SEM (cell line): ENCODE data around the genes SHMT1, GRAPL, EPN2 and B9D1.

DNA sequence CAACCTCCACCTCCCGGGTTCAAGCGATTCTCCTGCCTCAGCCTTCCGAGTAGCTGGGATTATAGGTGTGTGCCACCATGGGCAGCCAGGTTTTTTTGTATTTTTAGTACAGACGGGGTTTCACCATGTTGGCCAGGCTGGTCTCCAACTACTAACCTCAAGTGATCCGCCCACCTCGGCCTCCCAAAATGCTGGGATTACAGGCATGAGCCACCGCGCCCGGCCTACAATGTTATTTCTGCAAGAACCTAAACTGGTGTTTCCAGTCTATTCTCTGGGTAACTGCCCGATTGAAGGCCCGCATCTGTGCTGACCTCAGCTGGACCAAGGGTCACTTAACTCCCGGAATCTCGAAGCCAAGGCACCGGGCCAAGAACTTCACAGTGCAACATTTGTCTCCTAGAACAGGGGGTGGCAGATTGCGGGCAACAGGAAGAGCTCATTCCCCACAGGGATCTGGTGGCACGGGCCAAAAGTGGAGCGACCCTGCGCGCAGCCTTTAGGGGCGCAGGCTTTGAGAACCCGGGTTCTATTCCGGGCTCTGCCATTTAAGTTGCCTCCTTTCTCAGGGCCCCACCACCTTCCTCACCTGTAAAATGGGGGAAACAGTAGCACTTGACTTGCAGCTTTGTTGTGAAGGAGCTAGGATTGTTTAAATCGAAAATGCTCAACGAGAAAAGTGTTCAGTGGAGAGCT is 803 bp downstream of the SHMT1 start:
- PRO-cap = no peak

DNA sequence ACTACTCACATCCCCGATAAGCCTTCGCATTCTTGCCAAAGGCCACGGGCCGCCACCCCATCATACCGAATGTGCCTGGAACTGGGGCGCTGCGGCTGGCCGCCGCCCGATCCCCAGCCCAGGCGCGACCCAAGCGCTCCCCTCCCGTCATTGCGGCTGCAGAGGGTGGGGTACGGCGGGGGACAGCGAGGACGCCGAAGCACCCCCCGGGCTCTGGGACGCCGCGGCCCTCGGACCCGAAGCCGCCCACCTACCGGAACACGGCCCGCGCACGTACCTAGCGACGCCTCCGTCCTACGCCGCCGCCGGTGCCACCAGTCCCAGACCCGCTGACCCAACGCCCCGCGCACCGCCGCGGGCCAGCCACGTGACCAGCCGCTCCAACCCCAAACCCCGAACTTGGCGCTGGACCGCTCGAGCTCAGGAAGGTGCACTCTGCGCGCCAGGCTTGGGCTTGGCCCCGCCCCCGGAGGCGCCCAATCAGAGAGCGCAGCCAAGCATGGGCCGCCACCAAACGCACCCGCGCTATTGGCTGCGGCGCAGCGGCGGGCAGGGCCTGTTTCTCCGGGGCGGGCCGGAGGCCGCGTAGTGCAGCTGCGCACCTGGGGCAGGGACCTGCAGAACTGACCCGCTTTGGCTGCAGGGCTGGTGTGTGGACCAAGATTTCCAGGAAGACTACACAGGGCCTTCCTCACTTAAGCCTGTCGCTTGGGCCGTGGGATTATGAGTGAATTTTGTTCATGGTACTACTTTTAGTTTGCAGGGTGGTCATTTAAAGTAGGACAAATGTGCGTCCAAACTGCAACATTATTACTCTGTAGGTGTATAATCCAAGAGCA is at the start of gene SHMT1:
SHMT1 (minus strand) TSS at position 456 of the 839 bp plus-strand sequence.
- PRO-cap = bidirectional peak, plus-strand start at position 568 of the sequence, minus-strand start at position 401 of the sequence

DNA sequence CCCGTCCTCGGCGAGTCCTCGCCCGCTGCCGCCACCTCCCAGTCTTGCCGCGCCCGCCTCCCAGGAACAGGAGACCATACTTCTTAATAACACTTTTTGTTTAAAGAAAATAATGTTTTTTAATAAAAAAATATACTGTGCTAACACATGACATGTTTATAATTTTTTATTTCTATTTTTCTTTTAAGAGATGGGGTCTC is 9.1 kb downstream of the FOXO3B start:
- PRO-cap = no peak

DNA sequence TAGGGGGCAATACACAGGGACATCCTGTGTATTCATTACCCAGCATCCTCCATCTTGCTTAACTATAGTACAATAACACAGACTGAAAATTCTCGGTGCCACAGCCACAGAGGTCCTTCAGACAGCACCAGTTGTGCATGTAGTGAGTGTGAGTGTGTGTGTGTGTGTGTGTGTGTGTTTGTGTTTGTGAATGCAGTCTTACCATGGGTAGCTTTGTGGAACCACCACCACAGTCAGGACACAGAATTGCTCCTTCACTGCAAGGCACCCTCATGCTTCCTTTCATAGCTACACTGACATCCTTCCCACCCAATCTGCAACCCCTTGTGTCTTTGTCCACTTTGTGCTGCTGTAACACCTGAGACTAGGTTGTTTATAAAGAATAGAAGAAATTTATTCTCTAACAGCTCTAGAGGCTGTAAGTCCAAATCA is 25.3 kb upstream of the SLC5A10 start:
- PRO-cap = no peak

DNA sequence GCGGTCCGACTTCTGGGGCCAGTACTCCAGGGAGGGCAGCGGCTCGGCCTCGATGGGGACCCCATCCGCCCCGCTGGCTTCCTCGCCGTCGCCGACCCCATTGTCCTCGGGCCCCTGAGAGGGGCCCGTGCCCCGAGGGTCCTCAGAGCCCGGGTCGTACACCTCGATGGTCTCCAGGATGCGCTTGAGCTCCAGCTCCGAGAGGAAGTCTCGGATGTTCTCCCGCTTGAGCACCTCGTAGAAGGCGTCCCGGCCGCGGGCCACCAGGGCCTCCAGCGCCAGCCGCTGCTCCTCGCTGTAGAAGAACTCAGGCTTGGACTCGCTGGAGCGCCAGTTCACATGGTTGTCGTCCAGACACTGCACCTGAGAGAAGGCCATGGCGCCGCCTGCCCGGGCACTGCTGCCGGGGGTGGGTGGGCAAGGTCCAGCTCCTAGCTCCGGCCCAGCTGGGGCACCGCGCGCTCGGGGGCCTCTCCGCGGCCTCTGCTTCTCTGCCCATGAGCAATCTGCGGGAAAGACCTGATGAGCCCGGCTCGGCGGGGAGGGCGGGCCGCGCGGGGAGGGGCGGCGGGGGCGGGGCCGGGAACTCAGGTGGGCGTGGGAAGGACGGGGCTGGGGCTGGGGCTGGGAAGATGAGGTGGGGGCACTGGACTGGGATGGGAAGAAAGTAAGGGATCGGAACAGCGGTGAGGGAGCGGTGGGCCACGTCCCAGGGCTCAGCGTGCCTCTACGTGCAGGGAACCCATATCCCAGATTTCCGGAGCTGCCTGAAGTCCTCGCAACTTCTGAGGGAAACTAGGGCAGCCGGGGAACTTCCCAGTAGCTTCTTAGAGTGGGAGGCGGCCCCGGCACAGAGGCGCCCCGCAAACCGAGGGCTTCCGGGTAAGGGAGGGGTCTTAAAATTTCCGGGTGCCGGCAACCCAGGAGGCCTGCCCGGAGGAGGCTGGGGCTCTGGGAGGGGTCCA is 618 bp downstream of the FAM83G start:
- PRO-cap = no peak

DNA sequence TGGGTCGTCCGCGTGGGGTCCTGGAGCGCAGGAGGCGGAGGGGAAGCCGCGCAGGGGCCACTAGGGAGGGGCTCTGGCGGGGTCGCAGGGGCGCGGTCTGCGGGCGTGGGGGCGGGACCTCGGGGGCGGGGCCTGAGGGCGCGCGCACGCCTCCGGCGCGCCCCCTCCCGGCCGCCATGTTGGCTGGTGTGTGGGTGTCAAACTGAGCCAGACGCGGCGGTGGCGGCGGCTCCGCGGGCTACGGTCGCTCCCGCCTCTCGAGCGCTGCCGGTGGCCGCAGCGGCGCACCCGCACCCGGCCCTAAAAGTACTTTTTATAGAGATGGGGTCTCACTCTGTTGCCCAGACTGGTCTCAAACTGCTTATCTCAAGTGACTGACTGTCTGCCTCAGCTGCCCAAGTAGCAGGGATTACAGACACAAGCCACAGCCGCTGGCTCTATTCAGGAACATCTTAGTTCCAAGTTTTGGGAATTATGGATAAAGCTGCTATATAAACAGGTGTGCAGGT is 16.3 kb upstream of the GRAPL start:
- PRO-cap = no peak

GRCh38 chr17:19127168-19127640 is at the start of gene GRAPL:
Gene GRAPL, plus strand, starts transcription at chr17:19127589.
- PRO-cap = no peak

GRCh38 chr17:19236979-19238039 is at the start of gene EPN2:
Gene EPN2, plus strand, starts transcription at chr17:19237366.
- PRO-cap = no peak

DNA sequence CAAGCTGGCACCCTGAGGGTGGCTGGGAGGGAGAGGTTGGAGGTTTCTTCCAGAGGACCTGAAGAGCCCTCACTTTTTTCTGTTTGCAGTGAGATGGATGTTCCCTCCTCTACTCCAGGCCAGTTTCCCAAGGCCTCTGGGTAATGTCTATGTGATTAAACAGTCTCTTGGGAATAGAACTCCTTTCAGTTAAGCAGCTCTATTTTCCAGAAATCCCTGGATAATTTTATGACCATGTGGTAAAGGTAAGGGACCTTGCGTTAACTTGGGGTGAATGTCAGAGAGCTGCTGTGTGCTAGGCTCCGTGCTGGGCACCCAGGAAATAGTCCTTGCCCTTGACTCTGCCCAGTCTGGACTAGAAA is 12.1 kb downstream of the EPN2 start:
- PRO-cap = no peak

DNA sequence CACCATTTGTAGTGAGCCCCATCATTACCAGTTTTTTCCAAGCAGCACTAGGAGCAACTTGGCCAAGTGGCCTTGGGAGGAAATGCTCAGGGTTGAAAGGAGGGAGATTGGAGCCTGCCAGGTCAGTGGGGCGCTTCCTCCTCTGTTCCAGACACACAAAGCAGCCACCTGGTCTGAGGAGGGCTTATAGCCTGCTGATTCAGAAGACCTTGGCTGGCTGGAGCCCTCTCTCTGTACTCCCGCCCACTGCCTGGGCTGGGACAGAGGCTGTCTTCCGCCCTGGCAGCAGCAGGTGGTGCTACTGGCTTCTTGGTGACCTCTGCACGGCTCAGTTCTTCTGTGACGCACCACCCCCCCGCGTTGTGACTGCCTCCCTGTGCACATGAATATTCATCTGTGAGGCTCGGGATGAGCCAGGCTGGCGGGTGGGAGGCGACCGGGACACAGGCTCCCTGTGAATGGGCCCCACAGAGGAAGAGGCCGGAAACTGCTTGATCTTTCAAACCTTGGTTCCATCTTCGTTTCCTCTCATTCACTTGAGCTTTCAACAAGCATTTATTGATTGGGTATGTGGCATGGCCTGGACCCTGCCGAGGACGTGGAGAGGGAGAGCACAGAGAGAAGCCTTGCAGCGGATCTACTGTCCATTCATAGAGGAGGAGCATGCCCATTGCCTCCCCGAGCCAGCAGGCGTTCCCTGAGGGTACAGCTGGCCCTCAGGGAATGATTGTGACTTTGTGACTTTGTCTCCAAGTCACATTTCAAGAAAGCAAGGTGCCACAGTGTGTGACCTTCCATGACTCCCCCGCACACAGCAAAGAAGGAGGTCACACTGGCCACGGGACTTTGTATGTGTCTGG is 45.1 kb downstream of the B9D1 start:
- PRO-cap = no peak

- PRO-cap = no peak
Observed at GRCh38 chr17:19336568-19337708, 25.6 kb downstream of the B9D1 start.

DNA sequence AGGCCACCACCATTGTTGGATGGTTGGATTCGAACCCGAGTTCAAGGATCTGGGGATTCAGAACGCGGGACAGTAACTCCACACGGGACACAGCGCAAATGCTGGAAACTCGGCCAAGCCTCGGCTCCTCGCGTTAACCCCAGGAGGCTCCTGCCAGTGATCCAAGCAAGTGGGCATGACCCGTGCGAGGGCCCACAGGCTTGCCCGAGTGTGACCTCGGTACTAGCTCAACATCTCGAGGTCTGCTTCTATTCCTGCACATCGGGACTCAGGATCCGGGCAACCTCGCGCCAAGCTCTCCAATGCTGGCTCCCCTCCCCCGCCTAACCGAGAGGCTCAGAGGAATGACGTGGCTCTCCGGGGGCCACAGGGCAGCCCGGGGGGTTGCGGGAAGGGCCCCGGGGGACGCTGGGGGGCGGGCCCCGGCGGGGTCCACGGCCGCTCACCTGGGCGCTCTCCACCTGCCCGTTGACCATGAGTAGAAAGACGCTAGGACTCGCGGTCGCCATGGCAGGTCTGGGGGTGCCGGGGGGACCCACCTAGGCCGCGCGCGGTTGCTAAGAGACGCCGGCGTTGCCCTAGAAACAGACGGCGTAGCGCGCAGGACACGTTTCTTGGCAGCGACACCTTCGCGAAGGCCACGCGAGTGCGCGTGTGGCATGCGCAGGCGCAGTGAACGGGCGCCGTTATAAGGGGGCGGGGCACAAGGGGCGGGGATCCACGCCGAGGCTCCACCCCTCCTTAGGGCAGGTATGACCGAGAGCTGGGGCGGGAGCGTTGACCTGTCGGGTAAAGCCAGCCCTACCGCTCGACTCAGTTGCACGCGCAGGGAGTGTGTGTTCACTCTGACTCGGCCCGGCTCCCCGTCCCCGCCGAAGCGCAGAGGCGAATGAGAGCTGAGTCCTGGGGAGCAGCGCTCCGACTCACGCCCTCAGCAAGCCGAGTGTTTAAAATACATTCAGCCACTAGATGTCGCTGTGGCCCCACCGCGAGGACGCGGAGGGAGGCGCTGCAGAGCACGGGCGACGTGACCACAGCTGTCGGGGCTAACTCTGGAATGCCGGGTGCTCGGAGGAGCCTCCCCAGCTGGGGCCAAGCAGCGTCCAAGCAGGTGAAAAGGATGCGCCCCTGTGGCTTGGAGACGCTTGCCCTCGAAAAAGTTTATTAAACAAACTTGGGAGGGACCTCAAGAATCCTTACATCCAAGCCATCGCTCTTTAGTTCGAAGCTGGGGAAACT is at the start of gene B9D1:
B9D1 (minus strand) TSS at position 663 of the 1,239 bp plus-strand sequence.
- PRO-cap = no peak

- PRO-cap = no peak
Observed at GRCh38 chr17:19370366-19371153, 7.7 kb upstream of the MAPK7 start.

DNA sequence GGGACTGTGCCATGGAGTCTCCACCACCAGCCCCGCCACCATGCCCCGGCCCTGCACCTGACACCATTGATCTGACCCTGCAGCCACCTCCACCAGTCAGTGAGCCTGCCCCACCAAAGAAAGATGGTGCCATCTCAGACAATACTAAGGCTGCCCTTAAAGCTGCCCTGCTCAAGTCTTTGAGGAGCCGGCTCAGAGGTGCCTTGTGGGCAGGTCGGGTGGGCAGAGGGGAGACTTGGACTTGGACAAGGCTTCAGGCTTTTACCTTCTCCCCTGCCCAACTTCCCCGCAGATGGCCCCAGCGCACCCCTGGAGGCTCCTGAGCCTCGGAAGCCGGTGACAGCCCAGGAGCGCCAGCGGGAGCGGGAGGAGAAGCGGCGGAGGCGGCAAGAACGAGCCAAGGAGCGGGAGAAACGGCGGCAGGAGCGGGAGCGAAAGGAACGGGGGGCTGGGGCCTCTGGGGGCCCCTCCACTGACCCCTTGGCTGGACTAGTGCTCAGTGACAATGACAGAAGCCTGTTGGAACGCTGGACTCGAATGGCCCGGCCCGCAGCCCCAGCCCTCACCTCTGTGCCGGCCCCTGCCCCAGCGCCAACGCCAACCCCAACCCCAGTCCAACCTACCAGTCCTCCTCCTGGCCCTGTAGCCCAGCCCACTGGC is 3.3 kb downstream of the MAPK7 start:
- PRO-cap = no peak

GRCh38 chr17:19387988-19388320 is 964 bp upstream of the MFAP4 start:
- PRO-cap = no peak

DNA sequence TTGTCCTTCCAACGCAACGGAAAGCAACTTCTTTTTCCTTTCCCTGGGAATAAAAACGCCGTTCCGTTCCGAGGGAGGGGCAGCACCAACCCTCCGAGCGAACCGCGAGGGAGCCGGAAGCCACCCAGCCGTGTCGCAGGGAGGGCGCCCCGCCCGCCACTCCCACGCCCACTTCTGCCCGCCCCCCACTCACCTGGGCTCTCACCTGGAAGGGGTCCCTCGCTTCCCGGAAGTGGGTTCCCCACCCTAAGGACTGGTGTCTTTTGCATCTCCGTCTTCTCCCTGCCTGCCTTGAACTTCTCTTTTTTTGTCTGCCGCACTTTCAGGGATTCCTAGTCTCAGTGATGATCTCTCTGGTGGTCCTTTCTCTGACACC is 25.3 kb upstream of the SLC47A1 start:
- PRO-cap = no peak

- PRO-cap = no peak
Observed at GRCh38 chr17:19529364-19529931, 4.2 kb upstream of the SLC47A1 start.

DNA sequence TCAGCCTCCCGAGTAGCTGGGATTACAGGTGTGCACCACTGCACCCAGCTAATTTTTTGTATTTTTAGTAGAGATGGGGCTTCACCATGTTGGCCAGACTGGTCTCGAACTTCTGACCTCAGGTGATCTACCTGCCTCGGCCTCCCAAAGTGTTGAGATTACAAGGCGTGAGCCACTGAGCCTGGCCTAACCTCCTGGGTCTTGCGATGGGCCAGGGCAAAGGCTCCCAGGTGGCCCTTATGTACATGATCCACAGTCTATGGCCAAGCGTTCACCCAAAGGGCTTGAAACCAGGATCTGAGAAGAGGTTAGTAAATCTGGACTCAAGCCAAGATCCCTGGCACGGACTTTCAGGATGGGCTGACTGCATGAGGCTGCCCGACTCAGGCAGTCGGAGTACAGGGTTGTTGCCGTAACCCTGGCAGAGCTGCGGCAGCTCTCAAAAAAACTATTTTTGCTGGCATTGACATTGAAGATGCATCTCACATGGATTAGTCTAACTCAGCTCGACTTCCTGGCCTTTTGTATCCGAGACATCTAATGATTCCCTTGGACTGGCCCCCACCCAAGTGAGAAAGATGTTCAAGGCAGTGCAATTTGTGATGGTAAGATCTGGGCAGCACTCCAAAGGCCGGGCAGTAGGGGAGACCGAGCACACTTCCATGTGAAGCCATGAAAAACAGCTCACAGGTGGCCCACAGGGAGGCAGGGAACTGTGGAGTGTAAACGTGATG is 6.1 kb downstream of the SLC47A1 start:
- PRO-cap = no peak

GRCh38 chr17:20063385-20064638 is 54.7 kb downstream of the SPECC1 start:
- PRO-cap = unidirectional peak, minus-strand start at chr17:20064284

GRCh38 chr17:20155380-20156160 is 146.4 kb downstream of the SPECC1 start:
- PRO-cap = no peak